Measurements from ENCODE around the genes TMEM81 and LEMD1.

GRCh38 chr1:204342900-204343099 lies 16.9 kb downstream of the PLEKHA6 start:
- PRO-cap = no peak
- RAMPAGE, long total RNA = no peak

DNA sequence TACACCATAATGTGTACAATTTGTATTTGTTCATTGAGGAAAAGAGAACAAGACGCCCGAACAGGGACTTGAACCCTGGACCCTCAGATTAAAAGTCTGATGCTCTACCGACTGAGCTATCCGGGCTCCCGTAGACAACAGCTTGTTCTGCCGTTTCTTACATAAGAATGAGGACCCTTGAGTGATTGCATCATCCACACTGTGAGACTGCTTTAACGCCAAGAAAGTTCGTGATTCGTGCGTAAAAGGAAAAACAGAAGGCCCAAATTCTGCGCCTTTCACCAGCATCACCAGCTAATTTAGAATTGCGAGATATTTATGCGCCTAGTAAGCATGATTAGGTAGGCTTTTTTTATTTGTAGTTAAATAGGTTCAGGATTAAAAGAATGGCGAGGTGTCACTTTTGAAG lies 9.2 kb upstream of the MDM4 start:
- PRO-cap = bidirectional peak, plus-strand start at position 242 of the sequence, minus-strand start at position 136 of the sequence
- RAMPAGE, long total RNA = no peak

DNA sequence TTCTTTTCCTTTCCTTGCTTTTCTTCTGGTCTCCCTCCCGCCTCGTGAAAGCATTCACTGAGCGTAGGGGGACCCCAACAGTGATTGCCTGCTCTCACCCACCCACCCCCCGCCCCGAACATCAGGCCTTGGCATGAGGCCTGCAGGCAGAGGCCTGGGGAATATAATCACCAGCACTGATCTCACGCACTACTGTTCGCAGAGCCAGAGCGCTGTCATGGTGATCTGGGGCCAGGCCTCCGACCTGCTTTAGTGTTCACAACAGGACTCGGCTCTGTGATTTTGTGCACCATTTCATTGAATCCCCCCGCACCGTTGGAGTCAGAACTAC lies 47.6 kb downstream of the LRRN2 start:
- PRO-cap = unidirectional peak, plus-strand start at position 53 of the sequence
- RAMPAGE, long total RNA = no peak

GRCh38 chr1:204806851-204807138 lies 21.7 kb upstream of the NFASC start:
- PRO-cap = no peak
- RAMPAGE, long total RNA = no peak

DNA sequence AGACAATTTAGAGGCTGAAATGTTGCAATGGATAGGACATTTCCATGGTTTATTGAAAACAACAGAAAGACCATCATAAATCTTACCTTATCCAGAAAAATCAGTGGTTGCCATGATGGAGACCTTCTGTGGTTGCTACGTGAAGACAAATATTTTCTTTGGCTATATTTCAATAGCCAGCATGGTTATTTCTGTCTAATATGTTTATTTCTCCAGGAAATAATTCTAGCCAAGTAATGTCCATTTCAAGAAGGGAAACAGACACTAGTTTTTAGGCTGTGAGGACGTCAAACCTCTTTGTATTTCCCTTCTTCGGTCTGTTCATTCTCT lies 7.0 kb upstream of the NFASC start:
- PRO-cap = no peak
- RAMPAGE, long total RNA = no peak

DNA sequence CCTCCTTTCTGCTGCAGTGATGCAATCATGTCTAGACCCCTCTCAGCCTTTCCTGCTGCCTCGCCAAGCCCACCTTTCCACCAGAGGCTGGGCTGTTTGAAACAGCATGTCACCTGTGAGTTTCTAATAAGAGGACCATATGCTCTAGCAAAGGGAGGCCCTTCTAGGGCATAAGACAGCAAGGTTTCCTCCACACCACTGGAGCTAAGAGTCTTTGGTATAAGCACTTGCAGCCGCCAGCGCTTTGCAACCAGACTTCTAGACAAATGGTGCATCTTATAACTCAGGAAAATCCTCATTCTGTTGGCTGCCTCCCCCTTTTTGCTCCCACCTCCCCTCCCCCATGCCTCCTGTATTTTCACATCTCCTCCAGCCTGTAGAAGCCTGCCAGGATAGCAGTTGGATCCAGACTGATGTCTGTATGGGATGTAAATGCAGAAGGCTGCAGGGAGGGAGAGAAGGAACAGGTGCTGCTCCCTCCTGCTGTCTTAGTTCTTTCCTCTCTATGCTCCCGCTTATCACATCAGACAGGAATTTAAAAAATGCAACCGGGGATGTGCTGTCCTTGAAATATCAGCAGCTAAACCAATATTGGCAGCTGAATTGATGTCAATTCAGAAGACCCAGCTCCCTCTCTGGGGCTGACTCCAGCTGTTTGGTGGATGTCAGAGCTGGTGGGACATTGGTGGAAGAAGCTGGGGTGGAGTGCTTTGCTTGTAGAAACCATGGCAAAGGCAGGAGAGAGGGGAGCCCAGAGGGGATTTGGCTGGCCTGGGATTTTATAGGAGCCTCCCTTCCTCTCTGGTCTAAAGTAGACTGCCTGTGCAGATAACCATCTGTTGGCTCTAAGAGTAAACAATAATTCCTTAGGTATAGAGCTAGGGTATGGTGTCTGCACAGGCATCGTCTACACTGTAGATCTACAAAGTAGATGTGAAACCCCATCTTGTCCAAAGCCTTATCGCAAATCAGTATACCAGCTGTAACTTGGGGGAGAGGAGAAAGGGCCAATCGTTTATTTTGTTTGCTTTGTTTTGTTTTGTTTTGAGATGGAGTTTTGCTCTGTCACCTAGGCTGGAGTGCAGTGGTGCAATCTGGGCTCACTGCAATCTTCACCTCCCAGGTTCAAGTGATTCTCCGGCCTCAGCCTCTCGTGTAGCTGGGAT lies 95.8 kb downstream of the NFASC start:
- PRO-cap = no peak
- RAMPAGE, long total RNA = no peak

DNA sequence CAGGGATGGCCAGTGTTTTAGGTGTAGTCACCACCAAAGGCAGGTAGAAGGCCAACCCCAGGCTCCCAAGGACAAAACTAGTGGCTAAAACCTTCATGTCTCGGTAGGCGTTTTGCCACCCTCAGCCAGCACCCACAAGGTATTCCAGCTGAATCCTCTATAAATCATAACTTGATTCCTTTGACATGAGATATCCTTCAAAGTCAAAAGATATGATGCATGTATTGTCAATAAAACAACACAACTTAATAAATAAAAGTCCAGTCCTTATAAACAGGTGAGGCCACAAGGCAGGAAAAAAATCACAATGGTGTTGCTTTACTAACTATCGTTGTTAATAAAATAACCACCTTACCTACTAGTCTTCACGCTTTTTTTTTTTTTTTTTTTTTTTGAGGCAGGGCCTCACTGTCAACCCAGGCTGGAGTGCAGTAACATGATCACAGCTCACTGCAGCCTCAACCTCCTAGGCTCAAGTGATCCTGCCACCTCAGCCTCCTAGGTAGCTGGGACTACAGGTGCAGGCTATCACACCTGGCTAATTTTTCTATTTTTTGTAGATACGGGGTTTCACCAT lies at the start of gene TMEM81:
TSS of gene TMEM81 (minus strand) at position 237 of the 577 bp plus-strand sequence.
- PRO-cap = no peak
- RAMPAGE, long total RNA = no peak

DNA sequence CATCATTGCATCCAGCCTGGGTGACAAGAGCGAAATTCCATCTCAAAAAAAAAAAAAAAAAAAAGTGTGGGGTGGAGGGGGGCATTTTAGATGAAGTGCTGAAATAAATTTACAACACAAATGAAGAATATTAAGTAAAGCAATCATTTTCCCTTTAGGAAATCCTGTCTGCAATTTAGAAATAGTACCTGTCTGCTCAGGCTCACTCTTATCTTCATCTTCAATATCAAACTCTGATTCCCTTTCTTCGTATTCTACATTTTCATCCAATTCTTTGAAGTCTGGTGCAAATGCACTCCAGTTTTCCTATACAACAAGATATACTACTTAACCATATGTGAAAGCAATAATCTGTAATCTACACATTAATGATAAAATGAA lies 14.5 kb upstream of the TMEM81 start:
- PRO-cap = no peak
- RAMPAGE, long total RNA = no peak

DNA sequence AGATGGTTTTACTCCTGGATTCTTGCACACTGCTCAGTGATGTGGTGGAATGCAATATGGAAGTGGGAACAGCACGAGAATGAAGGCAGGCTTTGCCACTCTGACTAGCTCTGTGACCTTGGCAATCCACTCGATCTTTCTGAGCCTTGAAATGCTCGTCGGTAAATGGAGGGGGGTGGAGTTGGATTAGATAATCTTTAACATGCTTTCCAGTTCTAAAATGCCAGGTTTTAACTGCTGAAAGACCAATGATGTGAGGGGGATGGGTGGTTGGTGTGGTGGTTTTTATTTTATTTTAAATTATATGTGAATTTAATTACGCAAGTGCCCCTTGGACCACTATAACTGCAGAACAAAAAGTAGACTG lies 20.2 kb downstream of the DSTYK start:
- PRO-cap = no peak
- RAMPAGE, long total RNA = no peak

- PRO-cap = no peak
- RAMPAGE, long total RNA = no peak
Observed at GRCh38 chr1:205210643-205211064, 848 bp downstream of the DSTYK start.

- PRO-cap = no peak
- RAMPAGE, long total RNA = no peak
Observed at GRCh38 chr1:205230361-205230972, 2.7 kb downstream of the TMCC2 start.

DNA sequence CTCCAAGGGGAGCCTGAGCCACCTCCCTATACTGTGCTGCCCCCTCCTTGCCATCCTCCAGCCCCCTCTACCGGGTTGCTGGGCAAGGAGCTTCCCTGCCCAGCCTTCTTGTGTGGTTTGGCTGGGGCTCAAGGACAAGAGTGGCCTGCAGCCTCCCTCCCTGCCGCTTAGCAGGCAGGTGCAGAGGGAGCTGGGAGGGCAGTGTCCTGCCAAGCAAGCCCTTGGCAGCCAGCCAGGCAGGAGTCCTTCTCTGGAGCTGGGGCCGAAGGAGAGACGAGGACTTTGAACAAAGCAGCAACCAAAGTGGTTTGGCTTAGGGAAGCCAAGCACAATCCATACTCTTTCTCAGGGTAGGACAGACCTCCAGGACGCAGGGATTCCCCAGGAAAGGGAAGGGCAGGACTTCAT lies 4.0 kb downstream of the NUAK2 start:
- PRO-cap = no peak
- RAMPAGE, long total RNA = no peak

DNA sequence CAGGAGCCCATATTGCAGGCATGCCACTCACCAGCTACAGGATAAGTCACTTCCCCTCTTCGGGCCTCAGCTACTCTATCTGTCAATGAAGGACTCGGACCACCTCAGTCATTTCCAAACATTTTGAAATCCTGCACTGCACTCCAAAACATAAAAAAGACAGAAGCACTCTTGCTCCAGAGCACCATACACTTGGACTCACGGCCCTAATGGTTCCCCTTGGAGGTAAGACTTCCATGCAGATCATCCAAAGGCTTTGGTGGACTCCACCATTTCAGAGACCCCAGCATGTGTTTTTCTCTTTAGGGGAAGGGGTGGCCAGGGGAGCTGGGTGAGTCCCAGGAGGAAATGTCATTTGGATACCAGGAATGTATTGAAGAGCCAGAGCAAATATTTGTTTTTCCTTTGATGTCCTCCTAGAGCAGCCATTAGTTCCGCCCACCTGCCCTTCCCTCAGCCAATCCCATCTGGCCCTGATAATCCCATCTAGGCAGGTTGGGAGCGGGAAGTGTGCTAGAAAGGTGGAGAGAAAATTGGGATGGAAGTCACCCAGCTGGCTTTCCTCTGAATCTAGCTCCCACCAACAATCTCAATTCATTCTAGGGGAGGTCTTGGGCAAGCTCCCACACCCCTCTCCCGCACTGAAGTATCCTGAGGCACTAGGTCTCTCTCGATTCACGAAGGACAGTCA lies 3.0 kb downstream of the NUAK2 start:
- PRO-cap = no peak
- RAMPAGE, long total RNA = no peak

- PRO-cap = no peak
- RAMPAGE, long total RNA = no peak
Observed at GRCh38 chr1:205343028-205343690, 13.6 kb downstream of the KLHDC8A start.

- PRO-cap = no peak
- RAMPAGE, long total RNA = no peak
Observed at GRCh38 chr1:205352488-205352931, 4.2 kb downstream of the KLHDC8A start.

DNA sequence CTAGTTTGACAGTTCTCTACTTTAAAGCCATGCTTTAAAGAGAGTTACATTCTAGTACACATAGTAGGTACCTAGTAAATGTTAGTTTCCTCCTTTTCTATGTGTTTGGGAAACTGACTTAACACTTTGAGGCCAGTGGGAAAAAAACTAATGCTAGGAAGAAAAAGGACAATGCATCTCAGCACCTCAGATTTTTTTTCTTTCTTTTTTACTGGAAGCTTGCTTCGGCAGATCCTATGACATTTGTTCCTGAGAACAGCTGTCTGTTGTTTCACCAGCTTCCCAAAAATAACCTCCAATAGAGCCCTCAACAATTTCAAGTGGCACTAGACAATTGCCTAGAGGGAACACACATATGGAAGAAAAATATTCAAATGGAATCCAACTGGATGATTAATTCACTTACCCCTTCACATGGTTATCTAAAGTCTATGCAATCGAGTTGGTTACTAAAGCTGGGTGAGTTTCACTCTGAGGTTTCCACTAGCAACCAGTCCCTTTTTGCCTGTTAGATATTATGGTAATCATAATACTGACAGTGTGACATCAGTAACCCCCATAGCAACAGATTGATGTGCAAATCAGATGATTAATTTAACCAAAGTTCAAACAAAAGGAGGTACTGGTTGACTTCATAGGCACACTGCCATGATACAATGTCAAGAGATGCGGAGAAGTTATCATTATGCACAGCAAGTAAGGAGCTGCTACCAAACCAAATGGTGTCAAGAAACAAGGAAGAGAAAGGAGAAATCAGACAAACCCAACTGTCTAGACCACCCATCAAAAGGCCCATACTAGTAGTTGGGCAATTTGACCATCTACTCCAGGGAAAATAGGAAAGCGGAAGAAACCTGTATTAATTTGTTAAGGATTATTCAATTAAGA lies at the start of gene LEMD1:
TSS of gene LEMD1 (minus strand) at position 473 of the 888 bp plus-strand sequence.
- PRO-cap = no peak
- RAMPAGE, long total RNA = no peak

DNA sequence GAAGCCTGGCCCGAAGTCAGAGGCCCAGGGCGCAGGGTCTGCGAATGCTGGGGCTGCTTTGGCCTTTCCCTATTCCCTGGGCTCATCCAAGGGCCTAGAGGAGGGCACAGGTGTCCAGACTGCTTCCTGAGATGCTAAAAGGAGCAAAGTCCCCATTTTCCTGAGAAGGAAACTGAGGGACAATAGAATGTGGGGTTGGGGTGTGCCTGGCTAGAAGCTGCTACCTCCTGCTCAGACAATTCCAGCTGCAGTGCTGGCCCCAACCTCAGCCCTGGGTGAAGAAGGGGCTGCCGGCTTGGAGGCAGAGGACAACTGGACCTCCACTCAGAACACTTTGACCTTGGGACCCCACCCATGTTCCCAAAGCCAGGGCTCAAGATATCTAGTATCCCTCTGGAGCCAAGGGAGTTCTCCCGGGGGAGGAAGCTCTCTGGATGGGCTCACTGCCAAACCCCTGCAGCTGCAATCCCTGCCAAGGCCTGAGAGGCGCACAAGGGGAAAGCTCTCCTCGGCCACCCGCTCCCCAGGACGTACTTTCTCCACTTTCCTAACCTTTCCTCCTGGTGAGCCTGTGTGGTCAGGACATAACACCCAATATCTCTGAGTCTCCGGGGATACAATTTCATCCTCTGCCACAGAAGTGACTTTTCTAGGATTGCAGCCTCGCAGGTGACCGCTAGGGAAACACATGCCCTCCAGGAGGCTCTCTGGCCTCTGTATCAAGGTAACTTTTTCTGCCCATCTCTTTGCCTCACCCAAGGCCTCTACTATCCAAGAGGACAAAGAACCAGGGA lies 16.8 kb upstream of the LEMD1 start:
- PRO-cap = no peak
- RAMPAGE, long total RNA = no peak

- PRO-cap = no peak
- RAMPAGE, long total RNA = no peak
Observed at GRCh38 chr1:205474003-205474241, 18.1 kb upstream of the BLACAT1 start.

GRCh38 chr1:205505030-205505654 lies 673 bp downstream of the CDK18 start:
- PRO-cap = no peak
- RAMPAGE, long total RNA = no peak

GRCh38 chr1:205542330-205542907 lies 26.4 kb upstream of the MFSD4A start:
- PRO-cap = no peak
- RAMPAGE, long total RNA = no peak